BE2C (cell line): Measurements from ENCODE around the genes ZNF346 and NSD1.

- RRBS: 1% methylated on average over 17 of the region's 67 CpGs
Observed at GRCh38 chr5:177022453-177023149, at the start of gene ZNF346. TSS of gene ZNF346 (plus strand) at chr5:177022696.

- RRBS: under 1% methylated on average over 37 of the region's 121 CpGs
Observed at GRCh38 chr5:177133359-177134330, at the start of gene NSD1. TSS of gene NSD1 (plus strand) at chr5:177133773.

DNA sequence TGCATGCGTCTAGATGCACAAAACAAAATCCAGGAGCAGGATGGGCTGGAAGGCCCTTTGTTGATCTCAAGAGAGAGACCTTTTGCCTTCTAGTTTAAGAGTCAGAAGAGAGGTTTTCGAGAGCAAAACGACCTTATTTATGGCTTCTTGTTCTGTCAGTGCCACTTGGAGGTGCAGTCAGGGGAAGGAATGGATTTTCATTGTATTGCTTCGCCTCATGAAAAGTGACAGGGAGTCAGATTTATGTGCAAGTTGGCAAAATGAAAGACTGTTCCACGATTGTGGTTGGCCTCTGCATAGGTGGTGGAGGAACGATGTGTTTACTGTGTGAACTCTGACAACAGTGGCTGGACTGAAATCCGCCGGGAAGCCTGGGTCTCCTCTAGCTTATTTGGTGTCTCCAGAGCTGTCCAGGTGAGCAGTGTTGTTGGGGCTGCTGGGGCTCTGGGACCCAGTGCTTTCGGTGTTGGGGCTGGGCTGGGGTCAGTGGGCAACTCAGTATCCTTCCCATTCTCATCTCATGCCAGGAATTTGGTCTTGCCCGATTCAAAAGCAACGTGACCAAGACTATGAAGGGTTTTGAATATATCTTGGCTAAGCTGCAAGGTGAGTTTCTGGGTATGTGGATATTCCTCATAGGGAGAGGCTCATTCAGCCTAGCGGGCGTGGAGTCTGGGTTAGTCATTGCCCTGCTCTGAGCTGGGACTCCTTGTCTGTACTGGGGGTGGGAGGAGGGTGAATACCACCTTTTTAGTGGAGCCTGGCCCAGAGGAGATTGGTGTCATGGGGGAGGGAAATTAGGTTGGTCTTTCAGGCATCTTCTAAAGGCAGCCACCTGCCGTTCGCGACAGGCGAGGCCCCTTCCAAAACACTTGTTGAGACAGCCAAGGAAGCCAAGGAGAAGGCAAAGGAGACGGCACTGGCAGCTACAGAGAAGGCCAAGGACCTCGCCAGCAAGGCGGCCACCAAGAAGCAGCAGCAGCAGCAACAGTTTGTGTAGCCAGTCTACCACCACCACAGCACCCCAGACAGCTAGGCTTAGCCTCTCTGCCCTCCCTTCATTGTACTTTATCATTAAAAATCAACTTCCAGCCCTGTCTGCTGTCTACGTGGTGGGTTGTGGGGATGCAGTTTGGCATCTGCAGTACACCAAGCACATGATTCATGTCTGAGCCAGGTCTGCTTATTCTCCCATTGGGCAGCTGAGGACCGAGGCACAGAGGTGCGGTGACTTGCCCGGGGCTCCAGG lies 2.4 kb downstream of the PRELID1 start:
- RRBS: no CpG with 5 or more reads among the region's 24 CpGs

GRCh38 chr5:177433077-177434186 lies 7.0 kb downstream of the GRK6 start:
- RRBS: no CpG with 5 or more reads among the region's 46 CpGs

- RRBS: 94% methylated on average over 3 of the region's 29 CpGs
Observed at GRCh38 chr5:177437929-177439278, 8.2 kb upstream of the PRR7 start.

DNA sequence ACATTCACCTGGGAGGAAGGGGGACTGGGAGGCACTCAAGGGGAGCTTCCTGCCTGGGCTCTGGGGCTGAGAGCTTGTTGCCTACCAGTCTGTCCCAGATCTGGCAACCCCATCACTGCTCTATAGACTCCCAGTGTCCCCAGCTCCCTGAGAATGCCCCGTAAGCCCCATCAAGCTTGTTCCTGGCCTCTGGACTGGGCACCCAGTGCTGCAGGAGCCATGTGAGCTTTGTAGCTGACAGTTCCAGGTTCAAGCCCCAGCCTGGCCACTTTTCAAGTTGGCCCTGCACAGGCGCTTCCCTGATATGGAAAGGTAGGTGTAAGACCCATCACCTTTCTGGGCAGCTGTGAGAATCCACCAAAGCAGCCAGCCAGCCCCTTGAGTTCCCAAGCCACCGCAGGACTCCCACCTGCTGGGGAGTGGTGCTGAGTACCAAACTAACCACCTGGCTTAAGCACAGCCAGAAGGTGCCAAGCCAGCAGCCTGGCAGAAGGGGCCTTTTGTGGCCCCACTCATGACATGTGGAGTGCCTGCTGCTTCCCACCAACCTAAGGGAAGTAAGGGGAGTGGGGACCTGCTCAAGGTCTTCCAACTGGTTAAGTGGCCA lies 3.0 kb upstream of the PRR7 start:
- RRBS: no CpG with 5 or more reads among the region's 3 CpGs

GRCh38 chr5:177448854-177449760 lies 2.5 kb downstream of the PRR7 start:
- RRBS: no CpG with 5 or more reads among the region's 15 CpGs

DNA sequence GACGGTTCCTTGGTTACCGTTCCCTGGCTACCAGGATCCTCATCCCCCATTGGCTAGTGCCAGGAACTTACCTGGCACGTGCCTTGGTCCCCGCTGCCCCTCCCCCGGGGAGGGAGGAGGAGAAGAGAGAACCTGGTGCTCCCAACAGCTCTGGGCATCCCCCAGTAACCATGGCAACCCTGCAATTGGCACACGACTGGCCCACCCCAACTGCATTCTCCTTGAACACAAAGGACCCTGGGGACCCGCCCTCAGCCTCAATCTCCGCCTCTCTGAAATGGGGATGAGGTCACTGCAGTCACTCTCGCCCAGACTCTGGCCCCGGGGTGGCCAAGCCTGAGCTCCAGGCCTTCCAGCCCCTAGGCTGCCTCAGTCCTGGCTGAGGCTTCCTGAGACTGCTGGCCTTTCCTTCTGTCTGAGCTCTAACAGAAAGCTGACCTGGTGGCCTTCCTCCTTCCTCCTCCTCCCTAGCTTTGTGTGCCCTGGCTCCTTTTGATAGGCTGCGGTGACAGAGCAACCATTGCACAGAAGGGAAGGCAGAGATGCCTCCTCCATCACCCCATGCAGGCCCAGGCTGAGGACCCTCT lies 4.1 kb downstream of the DBN1 start:
- RRBS: no CpG with 5 or more reads among the region's 11 CpGs

DNA sequence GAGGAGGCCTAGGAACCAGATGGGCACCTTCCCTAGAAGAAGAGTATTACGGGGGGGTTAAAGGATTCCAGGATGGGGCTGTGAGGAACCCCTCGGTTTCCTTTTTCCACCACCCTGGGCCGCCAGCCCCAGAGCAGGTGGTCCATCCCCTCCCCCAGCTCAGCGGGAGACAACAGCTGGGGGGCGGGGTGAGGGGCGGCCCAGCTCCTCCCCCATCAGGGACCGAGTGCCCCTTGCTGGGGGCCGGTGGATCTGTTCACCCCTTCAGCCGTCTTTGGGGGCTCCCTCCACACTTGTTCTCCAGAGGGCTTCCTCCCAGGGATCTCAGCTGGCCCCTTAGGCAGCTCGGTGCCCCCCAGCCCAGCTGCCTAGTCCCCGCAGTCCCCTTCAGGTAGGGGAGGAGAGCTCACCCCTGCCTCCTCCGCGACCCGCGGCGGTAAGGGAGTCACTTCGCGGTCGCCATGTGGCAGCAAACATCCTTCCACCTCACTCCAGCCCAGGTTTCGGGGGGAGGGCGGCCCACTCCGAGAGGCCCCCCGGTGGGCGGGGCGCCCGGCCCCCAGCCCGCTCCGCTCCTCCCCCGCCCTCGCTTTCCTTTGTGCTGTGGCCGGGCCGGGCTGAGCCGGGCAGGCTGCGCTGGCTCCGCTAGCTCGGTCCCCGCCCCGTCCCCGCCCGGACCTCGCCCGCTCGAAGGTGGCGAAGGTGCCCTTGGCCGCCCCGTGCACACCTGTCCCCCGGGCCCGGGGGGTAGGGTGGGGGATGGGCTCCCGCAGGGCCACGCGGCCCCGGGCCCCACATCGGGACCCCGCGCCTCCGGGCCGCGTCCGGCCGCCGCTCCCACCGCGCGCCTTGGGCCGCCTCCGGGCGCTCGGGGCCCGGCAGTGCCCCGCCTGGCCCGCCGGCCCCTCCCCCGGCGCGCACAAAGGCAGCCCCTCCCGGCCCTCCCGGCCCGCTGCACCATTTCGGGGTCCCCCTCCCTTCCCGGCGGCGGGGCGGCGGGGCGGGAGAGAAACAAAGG lies 759 bp downstream of the DBN1 start:
- RRBS: under 1% methylated on average over 42 of the region's 85 CpGs

DNA sequence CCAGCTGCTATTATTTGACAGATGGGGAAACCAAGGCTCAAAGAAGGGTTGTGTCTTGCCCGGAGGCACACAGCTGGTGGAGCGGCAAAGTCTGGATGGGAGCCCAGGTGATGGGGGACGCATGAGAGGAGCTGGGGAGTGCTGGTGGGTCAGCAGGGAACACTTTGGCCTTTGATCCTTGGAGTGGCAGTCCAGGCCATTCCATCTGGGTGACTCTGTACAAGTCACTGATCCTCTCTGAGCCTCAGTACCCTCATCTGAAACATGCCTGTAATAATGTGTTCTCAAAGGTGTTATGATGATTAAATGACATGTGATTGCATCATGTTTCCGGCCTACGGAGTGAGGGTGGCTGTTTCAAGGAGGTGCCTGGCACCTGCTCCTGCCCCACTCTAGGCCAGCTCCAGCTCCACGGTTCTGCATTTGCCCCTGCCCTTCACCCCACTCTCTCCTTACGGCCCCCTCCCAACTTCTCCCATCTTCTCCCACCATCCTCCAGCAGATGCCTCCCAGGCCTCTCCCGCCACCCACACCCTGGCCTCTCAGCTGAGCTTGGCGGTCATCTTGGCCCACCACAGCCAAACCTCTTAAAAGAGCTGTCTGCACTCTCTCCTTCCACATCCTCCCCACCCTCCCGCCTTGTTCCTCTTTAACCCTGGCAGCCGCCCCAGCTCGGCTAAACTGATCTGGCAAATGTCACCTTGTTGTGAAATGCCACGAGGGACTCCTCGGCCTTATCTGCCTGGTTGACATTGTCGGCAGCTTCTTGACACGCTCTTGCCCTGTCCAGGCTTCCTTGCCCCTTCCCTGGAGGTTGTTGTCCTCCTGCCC lies 5.6 kb upstream of the DBN1 start:
- RRBS: no CpG with 5 or more reads among the region's 16 CpGs

DNA sequence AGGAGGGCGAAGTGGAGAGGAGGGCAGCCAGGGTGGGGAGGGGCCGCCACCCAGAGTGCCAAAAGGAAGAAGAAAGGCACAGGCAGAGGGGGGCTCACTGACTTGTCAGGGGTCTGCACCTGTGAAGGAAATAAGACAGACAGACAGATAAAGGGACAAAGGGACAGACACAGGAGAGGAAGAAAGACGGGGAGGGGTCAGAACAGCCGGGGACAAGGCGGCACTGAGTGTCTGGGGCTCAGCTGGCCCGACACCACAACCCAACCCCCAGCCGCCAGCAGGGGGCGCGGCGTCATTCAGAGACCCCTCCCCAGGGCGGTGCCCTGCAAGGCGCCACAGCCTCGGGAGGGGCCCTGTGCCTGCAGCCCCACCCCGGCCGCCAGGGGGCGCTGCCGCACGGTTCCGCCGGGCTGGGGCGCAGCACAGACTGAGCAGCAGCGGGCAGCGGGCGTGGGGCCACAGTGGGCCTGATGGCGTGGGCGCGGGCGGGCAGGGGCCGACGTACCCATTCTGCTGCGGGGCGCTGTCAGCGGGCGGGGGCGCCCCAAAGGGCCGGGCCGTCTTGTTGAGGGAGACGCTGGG lies 6.0 kb downstream of the PDLIM7 start:
- RRBS: 89% methylated on average over 3 of the region's 38 CpGs

GRCh38 chr5:177538858-177539222 lies 15.5 kb downstream of the FAM193B start:
- RRBS: no CpG with 5 or more reads among the region's 9 CpGs

- RRBS: no CpG with 5 or more reads among the region's 19 CpGs
Observed at GRCh38 chr5:177610889-177612035, 11.3 kb downstream of the B4GALT7 start.

- RRBS: no CpG with 5 or more reads among the region's 11 CpGs
Observed at GRCh38 chr5:177638077-177638746, 38.3 kb downstream of the B4GALT7 start.

GRCh38 chr5:177693813-177694132 lies 93.8 kb downstream of the B4GALT7 start:
- RRBS: no CpG with 5 or more reads among the region's 5 CpGs

- RRBS: no CpG with 5 or more reads among the region's 13 CpGs
Observed at GRCh38 chr5:177883245-177883821, 112.7 kb downstream of the PROP1 start.

DNA sequence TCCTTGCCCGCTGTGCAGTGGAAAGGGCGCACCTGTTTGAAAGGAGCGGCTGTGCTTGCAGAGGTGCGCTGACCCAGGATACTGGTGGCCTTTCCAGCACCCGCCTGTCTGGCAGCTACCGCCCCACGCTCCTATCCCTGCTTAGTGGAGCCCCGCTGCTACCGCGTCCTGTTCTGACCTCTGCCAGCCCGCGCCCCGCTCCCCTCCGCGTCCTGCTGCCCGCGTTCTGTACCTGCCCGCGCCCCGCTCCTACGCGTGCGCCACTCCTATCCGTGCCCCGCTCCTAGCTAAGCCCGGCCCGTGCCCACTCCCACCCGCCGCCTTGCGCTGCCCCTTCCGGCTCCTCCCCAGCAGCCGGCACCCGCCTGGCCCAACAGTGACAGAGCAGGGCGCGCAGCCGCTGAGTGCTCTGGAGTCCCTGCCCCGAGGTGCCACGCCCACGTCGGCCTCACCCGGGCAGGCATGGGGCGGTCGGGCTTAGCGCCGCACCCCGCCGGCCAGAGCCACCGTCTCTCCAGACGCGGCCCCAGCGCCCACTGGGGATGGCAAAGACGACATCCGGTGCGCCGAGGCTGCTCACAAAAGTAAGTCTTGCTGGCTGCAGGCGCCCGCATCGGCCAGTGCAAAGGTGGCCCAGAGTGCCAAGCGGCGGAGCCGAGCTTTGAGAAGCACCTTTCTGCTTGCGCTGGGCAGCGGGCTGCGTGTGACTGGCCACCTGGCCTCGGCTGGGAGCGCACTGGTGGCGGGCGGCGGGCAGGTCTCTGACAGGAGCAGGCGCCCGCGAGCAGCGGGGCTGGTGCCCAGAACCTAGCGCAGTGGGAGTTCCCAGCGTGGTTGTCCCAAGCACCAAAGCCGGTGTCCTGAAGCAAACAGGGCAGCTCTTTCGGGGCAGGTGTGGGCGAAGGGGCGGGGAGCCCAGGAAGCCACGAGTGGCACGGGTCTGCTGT lies 56.6 kb downstream of the PROP1 start:
- RRBS: no CpG with 5 or more reads among the region's 81 CpGs

DNA sequence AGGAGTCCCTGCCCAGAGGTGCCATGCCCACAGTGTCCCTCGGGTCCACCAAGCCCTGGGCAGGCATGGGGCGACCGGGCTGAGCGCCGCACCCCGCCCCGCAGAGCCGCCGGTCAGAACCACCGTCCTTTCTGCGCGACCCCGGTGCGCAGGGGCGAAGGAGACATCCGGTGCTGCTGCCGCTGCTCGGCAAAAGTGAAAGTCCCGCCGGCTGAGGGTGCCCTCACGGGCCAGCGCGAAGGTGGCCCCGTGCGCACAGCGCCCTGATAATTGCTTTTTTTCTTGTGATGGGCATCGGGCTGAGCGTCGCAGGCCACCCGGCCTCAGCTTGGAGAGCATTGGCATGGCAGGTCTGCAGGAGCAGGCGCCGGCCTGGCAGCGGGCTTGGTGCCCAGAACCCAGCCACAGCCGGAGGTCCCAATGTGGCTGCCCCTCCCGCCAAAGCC lies 51.7 kb downstream of the PROP1 start:
- RRBS: no CpG with 5 or more reads among the region's 35 CpGs

DNA sequence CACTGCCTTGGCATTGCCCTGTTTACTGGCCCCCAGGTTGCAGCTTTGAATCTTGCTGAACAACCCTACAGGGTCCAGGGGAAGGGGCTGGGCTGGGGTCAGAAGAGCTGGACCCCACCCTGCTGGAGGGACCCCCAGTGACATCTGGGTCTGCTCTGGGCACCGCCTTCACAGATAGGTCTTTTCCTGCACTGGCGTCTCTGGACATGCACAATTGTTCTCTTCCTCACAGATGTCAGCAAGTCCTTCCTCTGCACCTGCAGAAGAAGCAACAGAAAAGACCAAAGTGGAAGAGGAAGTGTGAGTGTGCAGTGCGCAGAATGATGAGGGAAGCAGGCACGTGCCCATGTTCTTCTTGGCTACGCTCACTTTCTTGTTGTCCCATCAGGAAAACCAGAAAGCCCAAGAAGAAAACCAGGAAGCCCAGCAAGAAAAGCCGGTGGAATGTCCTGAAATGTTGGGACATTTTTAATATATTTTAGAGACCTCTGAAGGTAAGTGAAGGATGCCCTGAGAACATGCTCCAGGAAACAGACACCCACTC lies 50.7 kb upstream of the PROP1 start:
- RRBS: no CpG with 5 or more reads among the region's 6 CpGs

GRCh38 chr5:178142489-178142877 lies 11.2 kb downstream of the NHP2 start:
- RRBS: 73% methylated on average over 5 of the region's 12 CpGs